Heart right ventricle (tissue), 2 donors: ENCODE data around the genes CXCR6 and CCR3.

- PRO-cap, 2 experiments: peak in 1 of 2 experiments; most common plus-strand start chr3:43759574 (in 1); most common minus-strand start chr3:43759419 (in 1)
Observed at GRCh38 chr3:43759107-43759703, 68.5 kb downstream of the ABHD5 start.

DNA sequence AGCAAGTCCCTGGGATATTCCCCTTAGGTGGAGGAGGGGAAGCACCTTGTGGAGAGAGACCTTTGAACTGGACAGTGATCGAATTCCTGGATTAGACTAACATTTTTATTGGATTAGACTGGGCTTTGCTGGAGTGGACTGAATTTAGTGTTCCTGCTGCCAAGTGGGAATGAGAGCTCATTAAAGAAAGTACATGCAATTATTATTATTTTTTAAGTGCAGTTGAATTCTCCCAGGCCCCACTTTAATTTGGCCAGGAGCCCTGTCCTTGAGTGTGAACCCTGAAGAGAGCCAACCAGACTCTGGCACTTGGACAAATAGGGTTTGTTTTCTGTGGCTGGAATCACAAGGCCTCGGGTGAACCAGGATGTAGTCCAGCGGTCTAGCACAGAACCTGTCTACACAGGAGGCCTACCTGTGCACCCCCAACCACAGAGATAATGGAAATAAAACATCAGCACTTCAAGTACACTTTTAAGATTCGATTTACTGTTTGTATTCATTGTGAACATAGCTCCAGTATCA is 193.2 kb downstream of the ABHD5 start:
- PRO-cap, 2 experiments: no peak in any of the 2 experiments

GRCh38 chr3:43996615-43997454 is 244.9 kb upstream of the TOPAZ1 start:
- PRO-cap, 2 experiments: no peak in any of the 2 experiments

GRCh38 chr3:44337855-44338626 is 525 bp upstream of the TCAIM start:
- PRO-cap, 2 experiments: peak in 2 of 2 experiments; most common plus-strand start chr3:44338129 (in 2); most common minus-strand start chr3:44338059 (in 1)

- PRO-cap, 2 experiments: no peak in any of the 2 experiments
Observed at GRCh38 chr3:44594170-44594714, 9.5 kb downstream of the ZNF660 start.

GRCh38 chr3:45033857-45034487 is 7.9 kb downstream of the CLEC3B start:
- PRO-cap, 2 experiments: no peak in any of the 2 experiments

DNA sequence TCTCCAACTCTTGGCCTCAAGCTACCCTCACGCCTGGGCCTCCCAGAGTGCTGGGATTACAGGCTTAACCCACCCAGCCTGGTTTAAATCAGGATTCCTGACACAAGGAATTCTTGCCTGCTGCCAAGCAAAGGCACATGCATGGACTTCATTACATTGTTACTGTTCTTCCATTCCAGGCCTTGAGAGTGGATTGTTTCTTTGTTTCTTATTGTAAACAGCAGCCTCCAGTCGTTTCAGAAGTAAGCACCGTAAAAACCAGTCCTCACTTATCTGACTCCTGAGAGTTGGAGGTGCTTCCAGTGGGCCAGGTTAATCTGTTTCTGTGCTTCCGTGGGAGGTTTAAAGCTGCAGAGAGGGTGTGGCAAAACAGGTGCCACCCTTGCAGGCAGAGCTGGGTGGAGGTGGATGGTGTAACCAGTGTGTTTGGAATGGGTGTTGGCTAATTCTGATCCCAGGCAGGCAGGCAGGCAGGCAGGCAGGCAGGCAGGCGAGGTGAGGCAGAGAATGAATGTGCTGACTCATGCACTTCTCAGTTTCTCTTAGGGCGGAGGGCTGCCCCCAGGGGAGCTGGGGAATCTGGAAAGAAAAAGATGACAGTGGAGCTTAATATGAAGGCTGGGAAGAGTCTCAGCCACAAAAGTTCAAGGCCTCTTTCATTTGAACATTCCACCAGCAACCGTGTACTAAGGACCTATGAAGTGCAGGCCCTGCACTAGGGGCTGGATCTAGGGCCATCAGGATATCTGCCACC is 37.0 kb upstream of the CDCP1 start:
- PRO-cap, 2 experiments: no peak in any of the 2 experiments

DNA sequence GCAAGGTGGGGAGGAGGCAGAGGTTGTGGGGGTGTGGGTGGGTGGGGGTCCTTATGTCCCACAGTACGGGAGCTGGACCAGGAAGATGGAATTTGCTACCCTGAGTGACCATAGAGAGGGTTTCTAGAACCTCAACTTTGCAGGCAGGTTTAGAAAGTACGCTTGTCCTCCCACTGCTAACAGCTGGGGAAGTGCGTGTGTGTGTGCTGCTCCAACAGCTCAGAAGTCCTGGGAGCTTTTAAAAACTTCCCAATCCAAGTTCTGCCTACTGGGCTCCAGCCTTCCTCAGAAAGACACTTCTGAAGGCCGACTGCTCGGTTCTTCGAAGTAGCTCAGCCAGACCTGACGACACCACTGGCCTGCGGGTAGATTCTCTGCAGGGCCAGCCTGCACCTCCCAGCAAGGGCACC is 15.8 kb downstream of the TMEM158 start:
- PRO-cap, 2 experiments: no peak in any of the 2 experiments

- PRO-cap, 2 experiments: no peak in any of the 2 experiments
Observed at GRCh38 chr3:45516113-45516811, 78.3 kb upstream of the LIMD1 start.

DNA sequence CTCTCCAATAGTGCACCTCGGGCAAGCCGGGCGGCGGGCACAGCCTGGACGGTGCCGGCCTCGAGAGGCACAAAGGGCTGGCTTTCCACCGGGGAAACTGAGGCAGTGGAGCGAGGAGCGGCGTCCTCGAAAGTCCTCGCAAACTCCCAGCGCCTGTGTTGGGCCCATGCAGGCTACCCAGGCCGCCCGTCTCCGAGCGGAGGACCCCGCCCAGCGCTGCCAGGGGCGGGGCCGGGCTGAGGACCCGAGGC is 1.0 kb upstream of the LIMD1 start:
- PRO-cap, 2 experiments: peak in 2 of 2 experiments; most common minus-strand start position 146 of the sequence (in 1)

- PRO-cap, 2 experiments: no peak in any of the 2 experiments
Observed at GRCh38 chr3:45608955-45609350, 14.4 kb downstream of the LIMD1 start.

DNA sequence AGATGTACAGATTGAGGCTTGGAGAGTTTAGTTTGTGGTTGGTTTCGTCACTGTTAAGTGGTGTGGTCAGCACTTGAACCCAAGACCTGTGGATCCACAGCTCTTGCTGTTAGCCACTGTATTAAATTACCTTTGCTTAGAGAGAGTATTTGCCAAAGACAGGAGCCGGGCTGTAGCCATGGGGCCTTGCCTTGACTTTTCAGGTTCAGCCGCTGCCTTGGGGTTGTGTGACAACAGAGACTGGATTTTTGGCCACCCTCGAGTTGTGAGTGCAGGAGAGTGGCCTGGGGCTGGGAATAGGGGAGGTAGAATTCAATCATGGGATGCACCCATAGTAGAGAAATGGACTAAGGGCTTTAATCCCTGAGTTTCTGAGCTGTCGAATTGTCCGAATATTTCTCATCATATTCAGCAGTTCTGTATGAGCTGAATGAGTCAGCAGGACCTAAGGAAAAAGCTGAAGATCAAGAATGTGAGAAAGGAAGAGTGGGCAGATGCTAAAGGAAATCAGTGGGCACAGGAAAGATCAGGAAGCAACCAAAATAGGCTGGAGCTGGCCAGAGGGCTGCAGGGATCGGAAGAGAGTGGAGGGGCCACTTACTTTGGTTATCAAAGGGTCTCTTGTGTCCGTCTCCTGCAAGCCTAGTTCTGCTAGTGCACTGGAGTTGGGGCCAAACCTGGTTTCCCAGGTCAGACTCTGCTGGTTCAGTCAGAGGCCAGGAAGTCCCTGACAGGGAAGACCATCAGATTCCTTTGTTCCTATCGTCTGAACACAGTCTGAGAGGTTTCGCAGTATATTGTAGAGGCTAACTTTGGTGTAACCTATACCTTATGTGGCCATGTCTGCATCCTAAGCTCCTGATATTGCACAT is 44.4 kb upstream of the SACM1L start:
- PRO-cap, 2 experiments: no peak in any of the 2 experiments

DNA sequence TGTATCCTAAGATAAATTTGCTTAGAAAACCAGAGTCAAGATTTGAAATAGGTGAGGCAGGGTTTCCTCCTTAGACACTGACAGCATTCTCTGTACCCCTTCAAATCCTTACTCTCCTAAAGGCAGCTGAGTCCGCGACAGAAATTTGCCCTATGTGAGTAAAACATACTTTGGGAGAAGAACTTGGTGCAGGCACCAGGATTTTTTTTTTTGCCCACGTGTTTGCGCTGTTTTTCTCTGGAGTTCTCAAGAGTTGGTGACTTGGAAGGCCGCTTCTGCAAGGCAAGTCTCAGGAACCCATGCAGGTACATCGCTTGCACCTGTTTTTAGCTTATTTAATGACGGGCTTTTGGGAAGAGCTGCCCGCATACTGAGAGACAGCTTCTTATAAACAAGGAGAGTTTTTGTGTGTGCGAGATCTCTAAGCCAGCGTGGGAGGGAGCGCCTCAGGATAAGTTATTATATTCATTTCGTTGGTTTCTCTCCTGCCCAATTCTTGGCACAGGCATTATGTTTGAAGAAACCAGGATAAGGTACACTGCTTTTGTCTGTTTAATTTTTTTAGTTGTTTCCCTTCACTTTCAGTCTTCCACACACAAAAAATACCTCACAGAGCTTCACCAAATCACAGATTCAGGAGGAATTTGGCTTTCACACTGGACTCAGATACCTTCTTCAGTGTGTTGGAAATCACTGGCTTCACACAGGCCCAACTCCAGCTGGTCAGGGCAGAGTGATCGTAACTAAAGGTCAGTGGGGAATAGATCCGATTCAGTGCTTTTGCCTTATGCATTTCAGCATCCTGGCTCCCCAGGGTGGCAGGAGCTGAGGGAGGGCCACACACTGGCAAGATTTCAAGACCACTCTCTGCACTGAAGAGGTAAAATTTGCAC is 11.3 kb upstream of the SACM1L start:
- PRO-cap, 2 experiments: no peak in any of the 2 experiments

GRCh38 chr3:45688112-45688369 is 1.2 kb upstream of the SACM1L start:
- PRO-cap, 2 experiments: no peak in any of the 2 experiments

DNA sequence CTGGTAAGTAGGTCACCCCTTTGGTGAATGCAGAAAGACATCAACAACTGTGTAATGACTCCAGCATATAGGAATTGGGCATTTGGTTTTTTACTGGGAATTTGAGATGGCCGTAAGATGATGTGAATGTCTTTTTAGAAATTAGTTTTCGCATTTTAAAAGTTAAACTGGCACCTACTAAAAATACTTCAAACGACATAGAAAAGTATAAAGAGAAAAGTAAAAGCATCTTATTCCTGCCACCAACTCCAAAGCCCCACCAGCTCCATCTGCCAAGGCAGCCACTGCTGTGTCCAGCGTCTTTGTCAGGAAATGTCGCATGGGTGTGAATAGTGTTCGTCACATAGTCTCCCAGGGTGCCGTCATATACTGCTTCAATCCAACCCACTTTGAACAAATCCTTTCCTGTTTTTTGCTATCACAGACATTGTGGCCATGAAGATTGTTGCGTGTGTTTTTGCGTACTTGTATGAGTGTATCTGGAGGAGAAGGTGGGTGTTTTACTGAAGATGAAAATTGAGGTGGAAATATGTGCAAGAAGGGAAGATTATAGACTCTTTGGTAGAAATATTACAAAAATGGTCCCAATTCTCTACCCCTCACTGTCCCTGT is 25.5 kb downstream of the CCR9 start:
- PRO-cap, 2 experiments: no peak in any of the 2 experiments

DNA sequence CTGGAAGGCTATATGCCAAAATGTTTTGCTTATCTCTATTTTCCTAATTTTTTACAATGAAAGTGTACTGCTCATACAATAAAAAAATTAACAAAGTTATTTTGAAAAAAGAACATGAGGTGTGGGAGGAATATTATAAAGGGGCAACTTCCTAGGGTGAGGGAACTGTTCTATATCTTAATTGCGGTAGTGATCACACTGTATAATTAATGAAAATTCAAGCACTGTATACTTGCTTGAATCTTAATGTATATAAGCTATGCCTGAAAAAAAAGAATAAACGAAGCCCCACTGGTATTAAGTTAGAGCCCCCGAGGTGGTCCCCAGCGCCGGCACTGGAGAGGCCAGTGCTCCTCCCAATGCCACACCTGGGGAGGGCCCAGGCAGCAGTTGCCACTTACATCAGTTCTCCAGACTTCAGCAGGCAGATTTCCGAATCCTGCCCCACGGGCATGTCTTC is 7.2 kb upstream of the CXCR6 start:
- PRO-cap, 2 experiments: no peak in any of the 2 experiments

GRCh38 chr3:45942885-45943615 is at the start of gene CXCR6:
TSS of gene CXCR6 (plus strand) at chr3:45943464.
- PRO-cap, 2 experiments: peak in 1 of 2 experiments; most common plus-strand start chr3:45943464 (in 1)

DNA sequence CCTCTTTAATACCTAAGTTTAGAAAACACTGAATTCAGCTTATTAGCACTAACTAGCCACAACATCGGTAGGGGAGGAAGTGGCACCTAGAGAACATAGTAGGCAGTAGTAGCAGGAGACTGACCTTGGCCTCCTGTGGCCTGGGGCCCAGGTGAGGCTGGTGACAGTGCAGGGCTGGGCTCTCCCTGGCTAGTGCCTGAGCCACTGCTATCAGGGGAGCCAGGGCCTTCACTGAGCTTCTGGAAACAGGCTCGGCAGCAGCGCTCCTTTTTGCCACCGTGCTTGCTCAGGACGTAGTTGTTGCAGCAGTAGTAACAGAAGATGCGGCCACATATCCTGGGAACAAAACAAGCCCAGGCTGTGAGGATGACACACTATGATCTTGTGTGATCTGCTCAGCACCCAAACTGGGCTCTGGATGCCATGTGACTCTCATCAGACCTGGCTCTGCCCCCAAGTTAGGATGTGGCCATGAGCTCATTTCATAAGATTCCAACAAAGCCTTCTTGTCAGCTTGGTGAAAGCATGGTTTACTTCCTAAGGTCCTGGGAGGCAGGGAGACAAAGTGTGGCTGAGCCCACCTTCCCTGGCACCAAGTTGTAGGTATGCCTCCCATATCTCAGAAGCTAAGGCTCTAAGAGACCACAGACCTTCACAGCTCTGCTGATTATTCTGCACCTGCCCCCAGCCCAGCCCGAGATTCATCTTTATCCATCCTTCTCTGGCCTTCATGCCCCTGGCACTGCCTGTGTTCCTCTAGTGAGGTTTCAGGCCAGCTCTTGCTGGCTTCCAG is 15.2 kb downstream of the CXCR6 start:
- PRO-cap, 2 experiments: no peak in any of the 2 experiments

DNA sequence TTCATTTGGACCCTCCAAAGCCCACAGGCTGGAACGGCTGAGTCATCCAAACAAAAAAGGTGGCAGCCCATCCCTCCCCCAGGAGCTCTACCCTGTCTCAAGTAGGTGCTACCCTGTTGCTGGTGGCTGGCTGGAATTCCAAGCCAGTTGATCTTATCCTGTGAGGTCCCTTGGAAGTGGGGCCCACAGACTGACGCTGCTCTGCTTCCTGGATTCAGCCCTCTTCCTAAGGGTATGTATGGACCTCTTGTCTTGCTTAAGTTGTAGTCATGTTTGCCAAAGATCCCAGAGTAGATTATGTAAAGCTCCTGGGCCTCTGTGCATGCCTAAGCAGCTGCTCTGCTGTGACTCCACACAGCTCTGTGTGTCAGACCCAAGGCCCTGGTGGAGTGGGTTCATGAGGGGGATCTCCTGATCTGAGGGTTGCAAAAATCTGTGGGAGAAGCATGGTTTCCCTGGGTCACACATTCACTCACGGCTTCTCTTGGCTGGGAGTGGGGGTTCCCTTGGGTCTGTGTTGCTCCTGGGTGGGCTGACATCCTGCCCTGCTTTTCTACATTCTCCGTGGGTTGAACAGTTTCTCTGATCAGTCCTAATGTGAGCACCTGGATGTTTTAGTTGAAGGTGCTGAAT is 44.4 kb downstream of the CCR1 start:
- PRO-cap, 2 experiments: no peak in any of the 2 experiments

GRCh38 chr3:46242168-46242677 is at the start of gene CCR3:
TSS of gene CCR3 (plus strand) at chr3:46242460.
- PRO-cap, 2 experiments: no peak in any of the 2 experiments